Thoracic aorta endothelial cell (primary cell): ENCODE data around the gene CCNH.

DNA sequence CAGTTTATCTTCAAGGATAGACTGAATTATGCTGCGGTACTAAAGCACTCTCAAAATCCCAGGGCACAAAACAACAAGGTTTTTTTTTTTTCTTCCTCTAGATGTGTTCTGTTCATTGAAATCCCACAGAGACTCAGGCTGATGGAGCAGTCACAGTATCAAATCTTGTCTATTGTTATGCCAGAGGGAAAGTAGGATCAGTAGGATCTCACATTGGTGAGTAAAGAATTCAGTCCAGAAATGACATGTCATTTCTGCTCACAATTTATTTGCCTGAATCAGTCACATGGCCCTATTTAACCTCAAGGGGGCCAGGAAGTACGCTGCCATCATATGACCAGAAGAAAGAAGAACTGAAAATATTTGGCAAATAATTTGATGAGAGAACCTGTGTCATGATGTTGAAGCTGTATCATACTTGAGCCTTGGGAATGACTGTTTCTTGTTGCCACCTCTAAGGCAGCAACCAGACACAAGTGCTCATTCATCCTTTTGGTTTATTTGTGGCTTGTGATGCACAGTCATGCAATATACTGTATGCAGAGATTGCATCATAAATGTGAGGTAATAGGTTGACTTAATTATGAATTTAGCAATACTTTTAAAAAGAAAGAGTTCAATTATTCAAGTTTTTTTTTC is 8.4 kb upstream of the ZFYVE16 start:
- CAGE, long polyA plus RNA, result no peak

DNA sequence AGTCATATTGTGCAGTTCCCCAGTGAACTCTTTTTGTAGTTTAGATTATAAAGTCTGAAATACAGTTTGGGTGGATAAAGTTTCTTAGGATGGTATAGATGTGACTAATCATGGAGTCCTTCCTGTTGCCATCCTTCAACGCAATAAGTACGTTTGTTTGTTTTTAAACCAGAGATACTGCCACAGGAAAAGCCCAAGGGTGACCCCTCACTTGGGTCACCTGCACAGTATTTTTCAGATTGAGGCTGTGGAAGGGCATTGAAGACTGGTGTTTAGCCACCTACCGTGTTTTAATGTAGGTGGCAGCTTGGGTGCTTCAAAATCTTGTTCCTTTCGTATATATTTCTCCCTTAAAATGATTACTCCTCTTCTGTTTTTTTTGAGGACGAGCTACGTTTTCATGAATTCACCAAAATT is 658 bp upstream of the DHFR start:
- CAGE, long polyA plus RNA, result no peak

- CAGE, long polyA plus RNA, result no peak
Observed at GRCh38 chr5:80984231-80984474, 24.0 kb downstream of the RASGRF2 start.

GRCh38 chr5:81342505-81342792 is 41.1 kb downstream of the ZCCHC9 start:
- CAGE, long polyA plus RNA, result no peak

DNA sequence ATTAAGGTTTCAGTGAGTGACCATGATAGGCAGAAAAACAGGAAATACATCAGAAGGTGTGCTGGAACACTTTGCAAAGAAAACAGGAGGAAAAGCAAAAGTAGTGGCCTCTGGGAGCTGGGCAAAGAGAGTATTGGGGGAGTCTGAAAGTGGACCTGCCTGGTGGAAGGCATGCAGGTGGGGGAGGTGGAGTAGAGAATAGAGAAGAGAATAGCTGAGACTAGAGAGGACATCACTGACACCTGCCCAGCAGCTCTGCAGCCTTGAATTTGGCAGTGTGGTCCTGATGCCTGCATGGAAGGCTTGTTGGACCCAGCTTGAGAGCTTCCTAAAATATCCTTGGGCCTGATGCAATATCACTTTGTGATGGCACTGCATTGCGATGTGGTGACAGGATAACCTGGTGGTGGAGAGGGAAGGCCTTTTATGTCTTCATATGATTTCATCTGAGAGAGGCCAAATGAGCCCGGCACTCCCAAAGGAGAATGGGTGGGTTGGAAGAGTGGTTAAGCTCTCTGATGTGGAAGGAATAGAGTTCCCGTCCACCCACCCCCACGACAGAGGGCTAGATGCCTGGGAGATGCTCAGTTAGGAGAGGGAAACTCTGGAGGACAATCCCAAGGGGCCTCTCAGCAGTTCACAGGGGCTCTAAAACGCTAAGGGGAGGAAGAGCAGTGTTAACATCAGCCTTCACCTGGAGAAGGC is 99.6 kb upstream of the SSBP2 start:
- CAGE, long polyA plus RNA, result no peak

DNA sequence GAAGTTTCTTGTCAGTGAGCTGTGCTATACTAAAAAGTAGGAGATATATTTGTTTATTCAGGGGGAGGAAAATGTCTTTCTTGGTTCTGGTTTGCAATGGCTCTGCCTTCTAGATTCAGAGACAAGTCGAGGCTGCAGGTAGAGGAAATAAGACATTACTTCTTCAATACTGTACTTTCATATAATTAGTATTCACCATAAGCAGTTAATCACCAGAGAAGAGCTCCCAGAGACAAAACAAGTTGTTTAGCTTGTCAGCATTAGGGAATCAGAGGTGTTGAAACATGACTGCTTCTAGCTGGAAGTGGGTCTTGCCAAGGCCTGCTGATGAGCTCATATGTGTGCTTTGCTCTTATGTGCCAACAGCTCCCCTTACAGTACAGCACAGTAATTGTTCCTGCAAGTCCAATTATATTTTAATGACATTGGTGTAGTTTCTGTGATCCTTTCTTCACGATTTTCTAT is 112.4 kb downstream of the RPS23 start:
- CAGE, long polyA plus RNA, result no peak

GRCh38 chr5:82348592-82349189 is 70.5 kb upstream of the RPS23 start:
- CAGE, long polyA plus RNA, result no peak

DNA sequence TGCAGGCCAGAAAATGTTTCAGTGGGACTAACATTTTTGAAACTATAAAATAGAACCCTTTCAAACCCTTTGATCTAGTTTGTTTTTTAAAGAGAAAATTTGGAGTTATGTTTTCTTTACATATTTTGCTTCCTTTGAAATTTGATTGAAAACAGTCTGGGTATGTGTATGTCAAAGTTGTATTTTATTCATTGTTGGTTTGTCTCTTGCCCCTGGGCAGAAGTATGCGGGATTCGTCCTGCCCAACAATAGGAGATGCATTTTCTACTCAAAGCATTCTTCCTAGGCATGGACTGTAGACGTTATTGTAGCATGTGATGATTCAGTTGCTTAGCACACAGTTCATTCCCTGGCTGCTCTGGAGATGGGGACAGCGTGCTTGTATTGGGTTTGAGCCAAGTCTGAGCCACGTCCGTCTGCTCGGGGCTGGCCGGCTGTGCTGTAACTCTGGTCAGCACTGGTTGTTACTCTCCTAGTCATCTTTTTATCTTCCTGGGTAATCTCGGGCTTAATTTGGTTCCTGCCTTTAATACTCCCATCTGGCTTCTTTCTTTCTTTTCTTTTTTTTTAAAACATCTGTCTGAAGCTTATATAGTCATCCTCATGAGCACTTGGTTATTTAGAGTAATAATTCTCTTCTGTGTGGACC is 118.6 kb upstream of the RPS23 start:
- CAGE, long polyA plus RNA, result no peak

GRCh38 chr5:82406130-82406735 is 128.1 kb upstream of the RPS23 start:
- CAGE, long polyA plus RNA, result no peak

- CAGE, long polyA plus RNA, result no peak
Observed at GRCh38 chr5:83027085-83027813, 49.9 kb downstream of the TMEM167A start.

DNA sequence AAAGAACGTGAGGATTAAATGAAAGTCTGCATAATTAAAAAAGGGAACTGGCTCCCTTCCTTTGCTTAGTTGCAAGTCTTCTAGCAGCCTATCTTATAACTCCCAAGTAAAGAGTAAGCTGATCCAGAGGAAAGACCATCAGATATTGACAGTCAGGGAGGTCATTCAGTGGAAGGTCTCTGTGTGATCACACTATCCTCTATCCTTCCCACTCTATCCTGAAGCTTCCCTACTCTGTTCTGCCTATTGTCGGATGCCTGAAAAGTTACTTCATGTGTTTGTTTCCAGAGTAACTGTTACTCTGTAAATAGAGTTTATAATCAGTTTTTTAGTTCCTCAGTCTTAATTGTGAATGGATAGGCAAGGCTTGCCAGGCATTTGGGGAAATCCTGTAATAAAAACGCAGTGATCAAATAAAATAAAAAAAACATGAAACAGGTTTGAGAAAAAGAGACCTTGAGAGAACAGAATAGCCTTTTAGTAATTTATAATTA is 79.8 kb downstream of the XRCC4 start:
- CAGE, long polyA plus RNA, result no peak

GRCh38 chr5:83283871-83284262 is 187.7 kb upstream of the VCAN start:
- CAGE, long polyA plus RNA, result no peak

DNA sequence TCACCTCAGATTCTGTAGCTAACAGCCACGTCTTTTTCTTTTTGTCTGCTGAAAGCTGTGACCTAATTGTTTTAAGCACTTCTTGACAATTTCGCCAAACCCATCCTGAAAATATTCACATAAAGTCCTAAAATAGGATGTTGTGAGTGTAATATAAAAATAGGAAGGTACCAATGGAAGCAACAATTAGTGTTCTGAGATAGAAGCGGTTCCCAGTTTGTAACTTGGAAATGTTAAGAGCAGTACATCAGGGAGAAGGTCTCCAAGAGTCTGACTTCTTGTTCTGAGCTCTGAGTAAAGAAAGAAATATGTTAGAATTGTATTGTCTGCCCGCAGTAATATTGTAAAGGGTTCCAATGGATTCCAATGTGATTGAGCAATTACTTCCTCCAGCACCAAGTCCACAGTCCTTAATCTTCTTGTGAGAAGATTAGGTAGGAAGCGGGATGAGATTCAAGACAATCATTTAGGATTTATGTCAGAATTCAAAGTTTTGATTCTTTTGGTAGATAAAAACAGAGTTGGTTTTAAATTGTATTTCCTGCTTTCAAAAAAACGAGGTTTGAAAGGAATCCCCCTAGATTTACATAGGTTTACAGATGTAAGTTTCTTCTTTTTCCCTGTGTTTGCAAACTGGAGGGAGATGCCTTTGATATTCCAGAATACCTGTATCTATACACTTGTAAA is 4.0 kb downstream of the VCAN start:
- CAGE, long polyA plus RNA, result no peak

- CAGE, long polyA plus RNA, result no peak
Observed at GRCh38 chr5:85663371-85664051, 954.2 kb upstream of the COX7C start.

DNA sequence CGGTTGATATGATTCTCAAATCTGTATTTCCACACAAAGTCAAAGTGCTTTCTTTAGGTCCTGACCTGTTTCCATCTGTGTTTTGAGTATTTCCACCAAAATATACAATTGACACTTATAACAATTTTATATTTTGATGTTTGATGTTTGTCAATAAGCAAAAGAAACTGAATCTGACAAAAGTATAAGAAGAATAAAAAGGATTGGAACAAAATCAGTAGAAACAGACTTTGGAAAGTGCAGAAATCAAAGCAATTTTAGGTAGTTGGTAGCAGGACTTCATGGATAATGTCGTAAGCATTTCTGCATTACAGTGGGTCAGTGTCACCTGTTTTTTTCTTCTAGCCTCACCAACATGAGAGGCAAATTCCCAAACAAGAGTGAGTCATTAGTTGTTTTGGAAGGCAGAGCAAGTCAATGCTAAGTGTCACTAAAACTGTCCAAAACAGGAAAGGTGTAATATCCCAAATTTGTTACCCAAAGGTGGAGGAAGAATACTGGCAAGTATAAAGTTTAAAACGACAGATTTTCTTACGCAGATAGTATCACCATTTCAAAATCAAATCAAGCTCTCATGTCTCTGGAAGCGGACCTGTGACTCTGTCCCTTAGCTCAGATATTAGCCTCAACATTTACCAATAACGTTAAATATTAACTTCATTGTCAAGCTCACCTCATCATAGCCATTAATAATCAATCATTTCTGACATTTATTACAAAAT is 901.4 kb upstream of the COX7C start:
- CAGE, long polyA plus RNA, result no peak

DNA sequence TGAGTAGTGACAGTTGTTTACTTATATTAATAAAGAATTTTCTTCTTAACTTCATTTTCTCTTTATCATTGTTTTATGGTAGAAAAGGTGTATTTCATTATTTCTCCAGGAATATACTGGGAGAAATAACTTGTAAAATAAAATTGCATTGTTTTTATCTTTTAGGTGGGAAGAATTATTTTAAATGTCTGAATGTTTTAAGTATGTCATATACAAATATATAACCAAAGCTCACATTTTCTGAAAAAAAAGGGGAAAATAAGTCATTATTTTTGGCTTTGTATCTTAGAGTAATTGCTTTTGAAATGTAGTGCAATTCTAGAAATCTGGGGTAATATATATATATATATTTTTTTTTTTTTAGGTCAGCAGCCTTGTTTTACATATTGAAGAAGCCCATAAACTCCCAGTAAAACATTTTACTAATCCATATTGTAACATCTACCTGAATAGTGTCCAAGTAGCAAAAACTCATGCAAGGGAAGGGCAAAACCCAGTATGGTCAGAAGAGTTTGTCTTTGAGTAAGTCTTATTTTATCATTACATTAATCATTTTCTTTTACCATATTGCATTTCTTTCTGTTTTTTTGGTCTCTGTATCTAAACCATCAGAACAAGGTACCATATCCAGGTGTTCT is 38.8 kb downstream of the CCNH start:
- CAGE, long polyA plus RNA, result no peak

GRCh38 chr5:87412256-87413071 is at the start of gene CCNH:
Gene CCNH, minus strand, starts transcription at chr5:87412930.
- CAGE, long polyA plus RNA, result no peak

DNA sequence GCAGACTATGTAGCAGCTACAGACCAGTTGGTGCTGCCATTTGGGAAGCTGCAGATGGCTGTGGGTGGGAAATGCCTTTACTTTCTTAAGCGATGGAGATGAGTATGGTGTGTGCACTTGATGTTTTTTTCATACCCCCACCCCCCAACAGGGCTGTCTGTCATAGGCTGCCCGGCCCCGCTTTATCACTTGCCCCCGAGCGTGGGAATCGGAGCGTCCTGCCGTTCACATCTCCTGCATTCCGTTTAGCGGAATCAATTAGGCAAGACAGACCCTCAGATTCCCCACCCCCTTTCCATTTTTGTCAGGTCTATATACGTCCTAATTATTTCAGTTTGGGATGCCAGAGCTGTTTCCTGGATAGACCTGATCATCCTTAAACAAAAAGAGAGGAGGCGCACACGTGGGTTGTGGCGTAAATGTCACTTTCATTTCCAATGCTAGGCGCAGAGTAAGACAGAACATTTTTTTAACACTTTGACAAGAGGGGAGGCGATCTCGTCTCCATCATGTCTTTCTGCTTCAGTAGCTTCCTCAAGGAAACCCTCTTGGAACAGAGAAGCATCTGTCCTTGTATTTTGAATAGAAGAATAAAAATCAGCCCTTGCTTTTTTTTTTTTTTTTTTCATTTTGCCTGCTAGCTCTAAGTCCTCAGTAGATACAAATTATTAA is 217.2 kb downstream of the MEF2C start:
- CAGE, long polyA plus RNA, result no peak

GRCh38 chr5:88667718-88668490 is 215.1 kb downstream of the MEF2C start:
- CAGE, long polyA plus RNA, result no peak

DNA sequence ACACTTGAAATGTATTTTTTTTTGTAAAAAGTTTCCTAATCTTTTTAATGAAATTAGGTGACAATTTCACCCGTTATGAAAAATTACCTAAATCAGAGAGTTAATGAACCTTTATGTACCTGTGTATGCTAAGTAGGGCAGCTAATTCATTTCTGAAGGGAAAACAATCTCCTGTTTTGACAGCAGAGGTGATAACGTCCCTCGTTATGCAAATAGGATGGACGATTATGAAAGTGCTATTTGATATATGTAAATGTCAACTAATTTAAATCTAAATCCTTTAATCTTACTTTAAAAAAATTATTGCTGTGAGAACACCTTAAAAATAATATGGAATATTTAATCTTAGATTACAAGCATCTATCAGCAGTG is 58.8 kb downstream of the MEF2C start:
- CAGE, long polyA plus RNA, result no peak